Neutrophil (primary cell): ENCODE results near the genes THSD7B, LRP1B and ARHGAP15.

- PRO-cap, result no peak
Observed at GRCh38 chr2:135906940-135907420, 30.7 kb upstream of the MCM6 start.

- PRO-cap, result no peak
Observed at GRCh38 chr2:136127202-136128035, 9.5 kb upstream of the CXCR4 start.

DNA sequence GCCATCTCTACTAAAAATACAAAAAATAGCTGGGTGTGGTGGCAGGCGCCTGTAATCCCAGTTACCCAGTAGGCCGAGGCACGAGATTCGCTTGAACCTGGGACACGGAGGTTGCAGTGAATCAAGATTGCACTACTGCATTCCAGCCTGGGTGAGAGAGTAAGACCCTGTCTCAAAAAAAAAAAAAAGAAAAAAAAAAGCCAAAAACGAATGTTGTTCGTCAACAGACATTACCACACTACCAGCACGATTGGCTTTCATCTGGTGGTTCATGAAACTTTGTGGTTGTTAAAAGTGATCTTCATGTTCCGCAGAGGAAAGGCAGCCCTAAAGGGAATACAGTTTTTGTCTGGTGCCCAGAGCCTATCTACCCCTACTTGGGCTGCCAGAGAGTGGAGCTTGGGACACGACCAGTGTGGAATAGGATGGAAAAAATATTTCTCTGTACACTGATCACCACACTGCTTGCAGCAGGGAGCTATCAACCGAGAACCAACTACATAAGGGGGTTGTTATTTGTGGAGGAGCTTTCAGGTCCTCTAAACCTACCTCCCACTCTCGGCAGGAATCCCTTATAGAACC, 13.6 kb upstream of the CXCR4 start:
- PRO-cap, result no peak

GRCh38 chr2:136207061-136207703, 89.2 kb upstream of the CXCR4 start:
- PRO-cap, result no peak

DNA sequence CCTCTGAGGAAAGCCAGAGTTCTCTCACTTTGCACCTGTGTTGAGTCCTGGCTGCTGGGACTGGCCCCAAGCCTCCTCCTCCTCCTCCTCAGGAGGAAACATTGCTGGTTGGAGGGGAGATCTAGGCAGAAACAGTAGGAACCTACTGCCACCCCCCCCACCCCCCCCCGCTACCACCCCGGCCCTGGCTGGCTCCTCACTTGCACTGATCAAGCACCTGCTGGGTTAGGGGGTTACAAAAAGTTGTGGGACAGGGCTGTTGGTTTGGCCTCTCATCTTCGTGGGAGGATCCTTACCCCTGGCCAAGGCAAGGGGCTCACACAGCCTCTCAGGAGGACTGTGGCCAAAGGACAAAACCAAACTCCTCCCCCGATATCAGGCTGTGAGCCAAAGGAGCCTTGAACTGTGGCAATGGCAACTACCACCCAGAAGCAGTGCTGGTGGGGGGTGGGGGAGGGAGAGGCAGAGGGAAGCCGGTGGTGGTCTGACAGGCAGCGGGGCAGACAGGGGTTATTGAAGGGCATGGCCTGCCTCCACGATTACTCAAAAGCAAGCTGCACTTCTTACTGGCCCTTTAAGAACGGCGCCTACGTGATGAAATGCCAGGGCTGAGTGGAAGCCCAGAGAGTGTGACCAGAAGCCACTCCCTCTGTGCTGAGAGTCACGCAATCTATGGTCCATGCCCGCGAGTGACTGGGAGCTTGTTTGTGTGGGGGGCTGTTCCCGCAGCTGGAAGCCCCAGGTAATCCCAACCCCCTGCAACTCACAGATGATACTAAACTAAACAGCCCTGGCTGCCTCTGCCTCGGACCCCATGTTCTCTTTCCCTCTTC, 128.1 kb upstream of the CXCR4 start:
- PRO-cap, result no peak

DNA sequence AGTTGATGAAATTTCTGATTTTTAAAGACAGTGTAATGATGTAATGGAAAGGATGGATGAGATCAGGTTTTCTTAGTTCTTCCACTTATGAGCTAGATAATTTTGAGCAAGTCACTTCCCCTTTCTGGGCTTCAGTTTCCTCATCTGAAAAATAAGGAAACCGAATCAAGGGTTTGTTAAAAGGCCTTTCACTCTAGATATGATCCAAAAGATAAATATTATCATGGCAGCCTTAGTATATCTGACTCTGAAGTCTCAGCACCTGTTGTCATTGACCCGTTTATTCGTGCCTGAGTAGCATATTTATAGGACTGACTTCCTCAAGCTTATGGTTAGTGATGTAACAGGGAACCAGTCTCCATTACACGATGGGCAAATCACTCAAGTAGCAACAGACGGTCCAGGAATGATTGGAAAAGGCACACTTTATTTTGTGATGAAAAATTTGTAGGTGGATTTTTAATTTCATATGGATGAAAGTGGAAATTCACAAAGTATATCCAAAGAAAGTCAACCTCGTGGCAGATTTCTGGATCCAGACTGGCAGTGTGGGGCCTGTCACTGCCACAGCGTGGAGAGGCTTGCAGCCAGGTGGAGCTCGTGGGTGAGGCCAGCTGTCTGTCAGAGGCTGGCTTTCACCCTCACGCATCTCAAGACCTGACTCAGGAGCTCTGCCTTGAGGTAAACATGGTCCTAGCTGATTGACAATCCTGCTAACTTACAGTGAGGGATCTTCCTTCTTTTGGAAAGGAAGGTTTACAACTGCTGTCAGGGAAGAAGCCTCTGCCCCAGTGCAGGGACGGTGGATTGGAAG, 137.9 kb upstream of the CXCR4 start:
- PRO-cap, result no peak

- PRO-cap, result no peak
Observed at GRCh38 chr2:136326894-136328135, 209.4 kb upstream of the CXCR4 start.

GRCh38 chr2:136381876-136382815, 264.2 kb upstream of the CXCR4 start:
- PRO-cap, result unidirectional peak, plus-strand start at chr2:136382540

DNA sequence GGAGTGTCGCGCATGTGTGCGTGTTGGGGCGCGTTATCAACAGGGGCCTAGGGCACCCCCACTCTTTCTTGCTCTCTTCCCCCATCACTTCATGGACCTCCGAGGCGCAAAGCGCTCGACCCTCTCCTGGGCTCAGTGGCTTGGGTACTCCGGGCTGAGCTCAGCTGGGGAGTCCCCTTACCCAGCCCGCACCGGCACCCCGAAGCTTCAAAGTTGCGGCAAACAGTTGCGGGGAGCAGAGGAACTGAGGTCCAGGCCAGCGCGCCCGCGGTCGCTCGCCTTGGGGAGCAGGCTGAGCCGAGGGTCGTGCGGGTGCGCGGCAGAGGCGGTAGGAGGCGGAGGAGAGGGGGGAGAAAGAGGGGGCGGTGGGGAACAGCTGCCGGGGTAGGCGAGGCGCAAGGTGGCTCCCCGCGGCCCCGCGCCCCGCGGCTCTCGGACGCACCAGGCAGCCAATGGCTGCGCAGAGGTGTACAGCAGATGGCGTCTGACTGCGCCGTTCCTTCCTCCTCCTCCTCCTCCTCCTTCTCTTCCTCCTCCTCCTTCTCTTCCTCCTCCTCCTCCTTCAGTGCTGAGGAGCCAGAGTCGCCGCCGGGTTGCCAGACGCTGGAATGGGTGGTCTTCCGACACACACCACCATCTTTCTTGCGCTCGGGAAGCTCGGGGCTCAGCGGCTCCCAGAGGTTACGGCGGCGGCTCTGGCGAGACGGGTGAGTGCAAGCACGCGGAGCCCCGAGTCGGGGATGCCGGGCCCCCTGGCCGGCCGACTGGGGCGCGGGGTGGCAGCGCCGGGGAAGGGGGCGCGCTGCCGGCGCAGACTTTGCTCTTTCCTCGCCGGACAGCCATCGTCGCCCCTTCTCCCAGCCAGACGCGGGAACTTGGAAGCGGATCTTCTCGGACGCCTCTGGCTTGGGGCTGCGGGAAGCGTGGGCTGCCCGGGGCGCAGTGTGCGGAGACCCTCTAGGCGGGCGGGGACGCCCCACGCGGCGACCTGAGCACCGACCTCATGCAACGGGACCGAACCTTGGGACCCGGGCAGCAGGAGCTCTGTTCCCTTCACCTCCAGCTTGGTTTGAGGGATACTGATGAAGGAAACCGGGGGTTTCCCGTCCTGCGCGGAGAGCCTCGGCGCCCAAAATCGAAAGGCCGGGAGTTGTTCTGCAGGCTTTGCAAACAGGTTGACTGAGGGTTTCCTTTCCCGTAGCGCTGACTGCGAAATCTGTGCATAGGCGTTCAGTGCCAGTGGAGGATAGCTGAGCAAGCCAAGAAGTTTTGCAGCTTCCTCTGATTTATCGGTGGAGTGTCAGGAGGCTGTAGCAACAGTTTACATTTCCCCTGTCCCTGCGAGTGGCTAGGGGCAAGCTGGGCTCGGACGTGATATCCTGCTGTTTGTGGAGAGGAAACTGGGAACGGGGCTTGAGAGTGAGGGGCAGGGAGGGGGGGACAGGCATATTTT, at the start of gene THSD7B:
Gene THSD7B, plus strand, starts transcription at position 565 of the 1,453 bp plus-strand sequence.
- PRO-cap, result no peak

DNA sequence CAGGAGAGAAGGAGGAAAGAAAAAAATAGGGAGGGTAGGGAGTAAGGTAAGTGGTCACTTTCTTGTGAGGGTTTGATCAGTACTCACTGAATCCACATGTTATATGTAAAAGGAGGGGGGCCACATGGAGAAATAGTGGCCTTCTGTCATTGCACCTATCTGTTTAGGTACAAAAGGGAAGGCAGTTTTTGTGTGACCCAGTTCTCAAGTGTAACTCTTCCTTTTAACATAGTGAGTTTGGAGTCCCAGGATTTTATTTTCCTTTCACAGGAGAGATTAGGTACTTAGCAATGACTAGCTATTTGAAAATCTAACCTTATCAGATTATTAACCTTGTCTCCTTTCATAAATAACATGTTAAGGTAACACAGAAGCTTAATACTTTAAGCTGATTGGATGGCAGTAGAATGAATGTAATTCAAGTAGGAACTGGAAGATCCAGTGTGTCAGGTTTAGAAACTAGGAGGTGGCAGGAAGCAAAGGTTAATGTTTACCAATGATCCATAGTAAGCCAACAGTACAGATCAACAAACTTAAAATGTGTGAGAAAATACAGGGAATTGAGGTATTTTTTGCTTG, 11.1 kb downstream of the HNMT start:
- PRO-cap, result no peak

DNA sequence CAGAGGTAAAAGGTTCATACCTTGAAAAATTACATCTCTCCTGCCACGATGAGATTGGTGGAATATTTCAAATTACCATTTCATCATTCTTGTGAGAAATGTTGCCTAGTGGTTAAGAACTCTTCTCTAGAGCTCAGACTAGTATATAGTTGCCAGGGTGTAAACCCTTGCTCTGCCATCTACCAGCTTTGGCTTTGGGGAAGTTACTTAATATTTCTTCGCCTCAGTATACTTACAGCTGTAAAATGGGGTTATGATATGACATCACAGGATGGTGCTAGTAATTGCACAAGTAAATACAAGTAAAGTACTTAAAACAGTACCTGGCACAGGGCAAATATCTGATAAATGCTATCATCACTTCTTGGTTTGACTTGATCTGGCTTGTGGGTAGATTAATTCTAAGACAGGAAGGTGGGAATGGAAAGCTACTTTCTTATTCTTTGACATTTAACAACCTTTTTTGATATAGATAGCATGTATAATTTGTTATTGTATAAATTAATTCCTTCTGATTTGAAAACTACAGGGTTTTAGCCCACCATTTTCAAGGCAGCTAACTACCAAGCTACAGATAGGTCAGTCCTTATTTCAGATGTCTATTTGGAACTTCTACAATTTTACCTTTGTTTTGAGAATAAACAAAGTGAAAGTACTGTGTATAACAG, 1.6 kb downstream of the SPOPL start:
- PRO-cap, result no peak

DNA sequence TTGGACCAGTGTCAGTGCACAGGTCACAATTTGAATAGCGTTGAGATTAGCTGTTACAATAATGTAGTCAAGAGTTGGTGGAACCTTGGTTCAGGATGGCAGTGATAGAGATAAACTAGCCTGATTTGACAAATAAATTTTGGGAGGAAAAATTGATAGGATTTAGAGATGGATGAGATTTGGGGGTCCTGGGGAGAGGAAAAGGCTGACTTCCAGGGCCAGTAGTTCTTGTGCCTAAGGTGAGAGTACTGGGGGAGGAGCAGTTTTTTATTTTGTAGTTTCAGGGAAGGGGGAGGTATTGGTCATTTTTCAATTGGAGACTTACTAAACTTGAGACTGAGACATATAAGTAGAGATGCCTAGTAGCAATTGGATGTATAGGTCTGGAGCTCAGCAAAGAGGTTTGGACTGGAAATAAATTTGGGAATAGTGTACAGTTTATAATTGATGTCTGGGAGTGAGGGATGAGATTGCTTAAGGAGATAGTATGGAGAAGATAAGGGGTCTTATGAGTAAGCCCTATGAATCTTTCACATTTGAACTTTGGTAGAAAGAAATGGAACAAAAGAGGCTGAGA, 4.9 kb downstream of the SPOPL start:
- PRO-cap, result no peak

GRCh38 chr2:138779358-138779790, 816 bp downstream of the NXPH2 start:
- PRO-cap, result no peak

GRCh38 chr2:140246930-140247381, 1466.8 kb upstream of the NXPH2 start:
- PRO-cap, result no peak

GRCh38 chr2:142121405-142121812, 9.4 kb downstream of the LRP1B start:
- PRO-cap, result no peak

- PRO-cap, result no peak
Observed at GRCh38 chr2:142130064-142131250, at the start of gene LRP1B. Gene LRP1B (minus strand): TSS chr2:142131016.

- PRO-cap, result no peak
Observed at GRCh38 chr2:142328220-142328777, 197.5 kb upstream of the LRP1B start.

DNA sequence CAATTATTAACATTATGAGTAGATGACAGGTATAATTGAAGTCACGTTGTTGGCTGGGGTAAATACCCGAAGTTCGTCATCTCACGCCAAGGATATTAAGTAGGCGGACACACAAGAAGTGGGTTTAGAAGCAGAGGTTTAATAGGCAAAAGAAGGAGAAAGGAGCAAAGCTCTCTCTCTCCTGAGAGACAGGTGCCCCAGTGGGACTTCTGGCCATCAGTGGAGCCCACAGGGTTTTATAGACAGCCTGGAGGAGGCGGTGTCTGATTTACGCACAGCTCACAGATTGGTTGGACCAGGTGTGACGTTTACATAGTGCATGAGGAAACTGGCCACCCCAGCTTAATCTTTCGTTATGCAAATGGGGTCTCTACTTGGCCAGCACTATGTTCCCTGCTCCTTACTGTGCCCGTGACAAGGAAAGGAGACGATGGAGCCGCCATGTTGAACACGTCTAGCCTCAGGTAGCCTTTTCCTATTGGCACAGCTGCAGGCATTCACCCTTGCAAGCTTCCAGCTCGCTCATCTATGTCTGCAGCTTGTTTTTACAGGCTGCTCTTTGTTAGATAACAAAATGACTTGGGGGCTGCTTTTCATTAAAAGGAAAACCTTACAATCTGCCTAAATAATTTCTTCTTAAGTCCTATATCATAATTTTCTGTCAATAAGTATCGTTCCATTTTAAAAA, 128.7 kb upstream of the KYNU start:
- PRO-cap, result no peak

GRCh38 chr2:142880126-142880615, 2.7 kb downstream of the KYNU start:
- PRO-cap, result no peak

DNA sequence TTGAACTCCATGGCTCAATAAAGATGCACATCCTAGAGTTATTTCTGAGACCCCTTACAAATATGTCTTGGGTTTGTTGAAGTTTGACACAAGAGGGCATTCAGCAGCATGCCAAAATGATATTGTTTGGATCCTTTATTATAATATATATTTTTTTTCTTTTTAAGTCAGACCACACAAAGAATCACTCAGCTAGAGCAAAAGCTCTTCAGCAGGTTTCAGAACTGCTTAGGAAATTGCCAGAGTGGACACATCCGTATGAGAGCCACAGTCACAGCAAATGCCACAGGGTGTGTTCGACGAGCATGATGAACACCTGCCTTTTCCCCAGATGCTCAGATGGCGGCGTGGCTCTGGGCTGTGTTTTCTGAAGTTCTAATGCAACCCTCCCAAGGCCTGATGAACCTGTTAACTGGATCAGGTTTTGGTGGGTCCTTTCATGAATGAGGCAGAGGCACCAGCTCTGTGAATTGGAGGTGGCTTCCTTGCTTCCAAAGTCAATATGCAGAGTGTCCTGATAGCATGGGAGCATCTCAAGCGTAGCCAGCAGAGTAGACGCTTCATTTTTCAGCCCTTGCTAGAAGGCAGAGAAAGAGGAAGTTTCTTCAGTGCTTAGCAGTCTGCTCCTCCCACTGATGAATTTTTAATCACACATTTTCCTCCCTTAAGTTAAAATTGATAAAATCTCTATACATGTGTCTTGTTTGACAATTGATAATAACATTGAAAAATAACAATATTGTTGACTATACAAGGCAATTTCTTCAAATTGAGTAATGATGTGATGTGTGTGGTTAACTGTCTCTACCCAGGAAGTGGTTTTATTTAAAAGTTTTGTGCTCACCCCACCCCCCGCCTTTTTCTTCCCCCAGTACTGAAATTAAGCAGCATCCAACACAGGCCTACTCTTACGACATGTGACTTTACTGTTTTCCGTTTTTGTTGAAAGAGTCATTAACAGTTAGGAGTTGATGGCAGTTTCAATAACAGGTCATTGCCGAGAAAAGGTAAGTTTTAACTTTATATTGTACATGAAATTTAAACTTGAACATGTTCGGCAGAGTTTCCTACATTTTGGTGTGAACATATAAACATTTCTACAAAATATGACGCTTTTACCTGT, at the start of gene ARHGAP15:
Gene ARHGAP15, plus strand, starts transcription at position 960 of the 1,123 bp plus-strand sequence.
- PRO-cap, result no peak